H1 (cell line): Measurements from ENCODE around the genes SULF2 and ZNFX1.

DNA sequence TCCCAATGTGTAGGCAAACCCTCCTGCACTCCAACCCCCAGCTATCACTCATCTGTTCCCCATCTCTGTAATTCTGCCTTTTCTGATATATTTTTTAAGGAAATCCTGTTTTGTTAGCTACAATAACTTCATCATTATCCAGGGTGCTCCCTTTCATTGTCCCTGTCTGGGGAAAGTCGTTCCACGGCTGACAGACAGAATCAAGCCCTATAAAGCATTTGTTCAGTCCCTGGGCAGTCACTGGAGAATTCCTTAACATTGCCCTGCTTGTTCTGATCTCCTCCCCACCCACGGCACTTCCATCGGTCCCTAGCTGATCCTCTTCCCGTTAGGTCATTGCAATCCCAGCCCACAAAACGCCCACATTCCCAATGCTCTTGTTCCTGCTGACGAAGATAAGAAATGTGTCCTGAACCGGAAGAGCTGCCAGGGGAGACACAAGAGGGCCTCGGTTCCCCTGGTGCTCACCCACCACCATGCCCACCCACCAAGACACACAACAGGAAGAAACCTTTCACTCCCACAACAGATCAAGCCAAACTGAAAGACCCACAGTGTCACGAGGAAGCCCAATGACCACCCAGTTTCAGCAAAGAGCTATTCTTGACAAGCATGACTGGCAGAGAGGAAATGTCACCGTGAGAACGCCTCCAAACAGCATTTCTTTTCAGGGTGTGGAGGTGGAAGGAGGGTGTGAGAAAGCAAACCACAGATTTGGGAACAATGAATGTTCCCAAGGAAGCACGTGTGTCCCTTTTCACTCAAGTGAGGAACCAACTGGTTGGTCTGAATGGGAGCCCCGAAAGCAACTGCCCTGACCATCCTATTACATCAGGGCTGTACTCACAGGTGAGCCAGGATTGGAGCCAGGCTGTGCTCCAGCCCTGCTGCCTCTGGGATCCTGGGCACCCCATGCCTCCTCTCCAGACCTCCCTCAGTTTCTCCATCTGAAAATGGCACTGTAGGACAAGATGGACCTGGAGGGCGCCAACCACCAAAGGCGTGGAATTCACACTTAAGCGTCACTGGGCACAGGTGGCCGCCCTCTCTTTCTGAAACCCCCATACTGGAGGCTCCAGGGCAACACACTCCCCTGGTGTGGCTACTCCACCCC, 97.6 kb downstream of the ZMYND8 start:
- RRBS = no CpG with 5 or more reads among the region's 18 CpGs
CAGE:
- cytosol, long polyA plus RNA = no peak
- long polyA plus RNA = no peak
- nucleus, long polyA plus RNA = no peak

GRCh38 chr20:47357006-47357272, 440 bp upstream of the ZMYND8 start:
- RRBS = 37% methylated on average over 2 of the region's 4 CpGs
CAGE:
- cytosol, long polyA plus RNA = no peak
- long polyA plus RNA = no peak
- nucleus, long polyA plus RNA = no peak

DNA sequence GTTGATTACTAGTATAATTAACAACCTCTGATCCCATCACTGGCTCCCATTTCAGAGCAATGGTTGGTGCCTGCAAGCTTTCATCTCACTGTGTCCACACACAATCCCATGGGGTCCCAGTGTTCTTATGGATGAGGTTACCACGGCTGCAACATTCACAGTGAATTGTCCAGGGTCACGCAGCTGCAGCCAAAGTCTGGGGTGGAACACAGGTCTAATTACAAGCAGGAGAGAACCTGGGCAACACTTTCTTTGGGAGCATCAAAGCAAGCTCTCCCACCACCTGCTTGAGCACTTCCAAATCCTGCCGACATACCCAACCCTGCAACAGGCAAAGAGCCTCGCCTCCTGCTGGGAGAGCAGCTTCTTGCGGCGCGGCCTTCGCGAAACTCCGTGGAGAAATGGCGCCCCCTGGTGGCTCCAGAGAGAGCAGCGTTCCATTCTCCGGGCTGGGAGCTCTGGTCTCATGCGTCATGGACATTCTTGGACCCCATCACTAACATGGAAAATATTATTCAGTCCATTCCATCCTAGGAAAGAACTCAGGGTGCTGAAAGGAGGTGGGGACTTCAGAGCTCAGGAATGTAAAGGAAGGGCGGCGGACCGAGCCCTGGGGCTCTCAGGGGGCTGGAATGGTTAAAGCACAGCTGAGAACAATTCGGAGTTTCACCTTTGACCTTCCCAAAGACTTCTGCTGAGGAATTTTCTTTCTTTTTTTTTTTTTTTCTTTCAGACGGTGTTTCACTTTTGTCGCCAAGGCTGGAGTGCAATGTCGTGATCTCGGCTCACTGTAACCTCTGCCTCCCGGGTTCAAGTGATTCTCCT, 27.5 kb upstream of the ZMYND8 start:
- RRBS = no CpG with 5 or more reads among the region's 23 CpGs
CAGE:
- cytosol, long polyA plus RNA = no peak
- long polyA plus RNA = no peak
- nucleus, long polyA plus RNA = no peak

DNA sequence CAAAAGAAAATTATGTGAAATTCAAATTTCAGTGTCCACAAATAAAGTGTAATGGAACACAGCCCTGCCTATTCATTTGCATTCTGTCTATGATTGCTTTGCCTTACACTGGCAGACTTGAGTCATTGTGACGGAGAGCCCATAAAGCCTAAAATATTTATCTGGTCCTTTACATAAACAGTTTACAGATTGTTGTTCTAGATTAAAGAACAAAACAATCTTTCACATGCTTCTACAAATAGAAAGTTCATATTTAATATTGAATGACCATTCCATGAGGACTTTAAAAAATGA, 66.1 kb upstream of the NCOA3 start:
- RRBS = no CpG with 5 or more reads among the region's 1 CpG
CAGE:
- cytosol, long polyA plus RNA = no peak
- long polyA plus RNA = no peak
- nucleus, long polyA plus RNA = no peak

DNA sequence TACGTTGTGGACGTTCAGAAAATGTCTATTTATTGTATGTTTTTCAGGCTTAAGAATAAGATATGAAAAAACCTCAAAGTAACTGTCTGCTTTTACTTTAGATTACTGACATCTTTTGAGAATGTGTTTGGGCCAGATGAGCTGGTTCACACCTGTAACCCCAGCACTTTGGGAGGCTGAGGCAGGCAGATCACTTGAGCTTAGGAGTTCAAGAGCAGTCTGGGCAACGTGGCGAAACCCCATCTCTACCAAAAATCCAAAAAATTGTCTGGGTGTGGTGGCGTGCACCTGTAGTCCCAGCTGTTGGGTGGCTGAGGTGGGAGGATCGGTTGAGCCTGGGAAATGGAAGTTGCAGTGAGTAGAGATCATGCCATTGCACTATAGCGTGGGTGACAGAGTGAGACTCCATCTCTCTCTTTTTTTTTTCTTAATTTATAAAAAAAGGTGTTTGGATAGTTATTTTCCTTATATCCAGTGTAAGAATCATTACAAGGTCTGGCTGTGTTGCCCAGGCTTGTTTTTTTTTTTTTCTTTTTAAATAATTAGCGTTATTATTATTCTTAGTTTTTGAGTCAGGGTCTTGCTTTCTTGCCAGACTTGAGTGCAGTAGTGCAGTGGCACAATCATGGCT, 32.9 kb downstream of the NCOA3 start:
- RRBS = no CpG with 5 or more reads among the region's 8 CpGs
CAGE:
- cytosol, long polyA plus RNA = no peak
- long polyA plus RNA = no peak
- nucleus, long polyA plus RNA = no peak

DNA sequence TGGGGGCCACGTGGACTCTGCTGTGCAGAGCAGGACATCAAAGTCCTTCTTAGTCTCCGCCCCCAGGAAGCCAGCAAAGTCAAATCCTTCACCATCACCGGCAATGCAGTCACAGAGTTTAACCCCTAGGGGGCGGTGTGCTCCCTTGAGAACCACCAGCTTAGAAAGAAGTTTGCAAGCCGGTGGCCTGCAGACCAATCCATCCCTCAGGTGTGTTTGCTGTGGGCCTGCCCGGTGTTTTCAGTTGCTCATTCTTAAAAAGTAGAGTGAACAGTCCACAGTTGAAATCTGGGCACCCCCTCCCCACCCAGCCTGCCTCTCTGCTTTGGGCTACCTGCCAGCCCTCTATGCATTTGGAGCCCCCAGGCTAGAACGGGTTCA, 59.9 kb downstream of the SULF2 start:
- RRBS = 22% methylated on average over 3 of the region's 7 CpGs
CAGE:
- cytosol, long polyA plus RNA = no peak
- long polyA plus RNA = no peak
- nucleus, long polyA plus RNA = no peak

GRCh38 chr20:47742689-47742888, 42.7 kb downstream of the SULF2 start:
- RRBS = no CpG with 5 or more reads among the region's 5 CpGs
CAGE:
- cytosol, long polyA plus RNA = no peak
- long polyA plus RNA = no peak
- nucleus, long polyA plus RNA = no peak

- RRBS = 1% methylated on average over 70 of the region's 125 CpGs
CAGE:
- cytosol, long polyA plus RNA = start-site peak on the minus strand at chr20:47785419-47785526, 51 reads
- long polyA plus RNA = start-site peak on the minus strand at chr20:47785371-47785519, 23 and 26 reads in 2 replicates
- nucleus, long polyA plus RNA = start-site peak on the minus strand at chr20:47785434-47785593, 18 reads
Measured at GRCh38 chr20:47784955-47785837, at the start of gene SULF2. Gene SULF2, minus strand, starts transcription at chr20:47785481.

DNA sequence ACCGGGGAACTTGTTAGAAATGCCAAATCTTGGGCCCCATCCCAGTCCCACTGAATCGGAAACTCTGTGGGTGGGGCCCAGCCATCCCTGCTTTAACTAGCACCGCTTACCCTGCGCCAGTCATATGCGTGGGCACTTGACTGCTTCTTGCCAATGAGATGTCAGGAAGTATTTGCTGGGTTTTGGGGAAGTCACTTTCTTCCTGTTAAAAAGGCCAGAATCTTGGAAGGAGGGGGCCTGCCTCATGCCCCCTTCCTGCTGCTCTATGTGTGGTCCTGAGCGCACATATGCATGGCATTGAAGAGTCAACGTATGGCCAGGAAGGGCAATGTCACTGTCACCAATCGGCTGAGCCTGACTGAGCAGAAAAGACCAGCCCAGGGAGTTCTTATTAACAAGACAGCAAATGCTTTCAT, 11.8 kb upstream of the SULF2 start:
- RRBS = no CpG with 5 or more reads among the region's 8 CpGs
CAGE:
- cytosol, long polyA plus RNA = no peak
- long polyA plus RNA = no peak
- nucleus, long polyA plus RNA = no peak

DNA sequence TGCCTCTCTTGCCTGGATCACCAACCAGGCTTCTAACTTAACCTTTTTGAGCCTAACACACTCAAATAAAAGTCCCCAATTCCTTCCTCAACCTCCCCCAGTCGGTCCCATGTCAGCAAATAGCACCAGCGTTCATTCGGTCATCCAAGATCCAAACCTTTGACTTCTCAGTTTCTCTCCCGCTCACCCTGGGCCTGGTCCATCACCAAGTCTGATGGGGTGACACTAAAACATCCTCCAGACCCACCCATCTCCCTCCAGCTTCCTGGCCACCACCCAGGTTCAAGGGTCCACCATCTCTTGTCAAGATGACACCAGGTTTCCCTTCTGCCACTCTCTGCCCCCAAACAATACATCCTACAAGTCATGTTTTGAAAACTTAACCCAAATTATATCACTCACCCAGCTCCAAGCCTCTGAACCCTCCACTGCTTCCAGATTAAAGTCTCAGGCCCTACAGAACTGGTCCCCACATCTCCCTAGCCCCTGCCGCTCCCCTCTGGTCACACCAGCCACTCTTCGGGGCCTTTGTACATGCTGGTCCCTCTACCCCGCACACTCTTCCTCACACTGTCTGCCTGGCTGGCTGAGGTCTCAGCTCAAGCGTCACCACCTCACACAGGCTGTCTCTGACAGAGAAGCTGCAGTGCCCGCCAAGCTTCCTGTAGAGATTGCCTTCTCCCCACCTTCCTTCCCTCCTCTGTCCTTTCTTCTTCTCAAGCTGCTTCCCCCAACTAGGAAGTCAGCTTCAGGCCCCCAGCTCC, 192.6 kb downstream of the PREX1 start:
- RRBS = no CpG with 5 or more reads among the region's 9 CpGs
CAGE:
- cytosol, long polyA plus RNA = no peak
- long polyA plus RNA = no peak
- nucleus, long polyA plus RNA = no peak

DNA sequence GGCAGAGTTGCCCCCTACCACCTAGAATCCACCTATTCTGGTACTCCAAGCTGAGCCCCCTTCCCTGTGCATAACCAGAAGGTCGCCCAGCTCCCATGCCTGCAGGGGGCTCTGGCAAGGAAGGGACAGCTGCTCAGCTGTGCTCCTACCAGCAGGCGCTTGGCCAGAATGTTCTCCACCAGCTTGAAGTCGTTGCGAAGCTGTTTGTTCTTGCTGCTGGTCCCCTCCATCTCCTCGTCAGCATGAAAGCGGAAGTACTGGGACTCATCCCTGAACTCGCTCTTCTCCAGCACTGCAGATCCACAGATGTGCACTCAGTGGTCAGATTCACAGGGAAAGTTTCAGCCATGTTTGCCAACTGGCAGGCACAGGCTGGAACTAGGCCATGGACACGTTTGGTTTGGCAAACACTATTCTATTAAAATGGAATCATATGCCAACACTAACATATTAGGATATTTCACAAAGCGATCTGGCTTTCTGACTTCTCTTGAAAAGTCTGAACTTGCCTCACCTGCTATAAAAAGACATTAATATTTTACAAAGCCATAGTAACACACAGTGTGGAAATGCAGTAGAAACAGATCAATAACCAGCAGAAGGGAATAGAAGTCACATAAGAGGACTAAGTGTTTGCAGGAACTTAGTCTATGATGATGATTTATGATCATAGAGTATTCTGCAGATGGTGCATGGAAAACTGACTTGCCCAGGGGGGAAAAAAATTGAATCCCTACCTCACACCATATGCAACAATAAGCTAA, 167.8 kb downstream of the PREX1 start:
- RRBS = no CpG with 5 or more reads among the region's 9 CpGs
CAGE:
- cytosol, long polyA plus RNA = no peak
- long polyA plus RNA = no peak
- nucleus, long polyA plus RNA = no peak

- RRBS = no CpG with 5 or more reads among the region's 9 CpGs
CAGE:
- cytosol, long polyA plus RNA = no peak
- long polyA plus RNA = no peak
- nucleus, long polyA plus RNA = no peak
Measured at GRCh38 chr20:48758178-48758639, 69.6 kb downstream of the PREX1 start.

GRCh38 chr20:48764806-48765235, 63.0 kb downstream of the PREX1 start:
- RRBS = no CpG with 5 or more reads among the region's 8 CpGs
CAGE:
- cytosol, long polyA plus RNA = no peak
- long polyA plus RNA = no peak
- nucleus, long polyA plus RNA = no peak

- RRBS = no CpG with 5 or more reads among the region's 3 CpGs
CAGE:
- cytosol, long polyA plus RNA = no peak
- long polyA plus RNA = no peak
- nucleus, long polyA plus RNA = no peak
Measured at GRCh38 chr20:48776512-48776711, 51.4 kb downstream of the PREX1 start.

DNA sequence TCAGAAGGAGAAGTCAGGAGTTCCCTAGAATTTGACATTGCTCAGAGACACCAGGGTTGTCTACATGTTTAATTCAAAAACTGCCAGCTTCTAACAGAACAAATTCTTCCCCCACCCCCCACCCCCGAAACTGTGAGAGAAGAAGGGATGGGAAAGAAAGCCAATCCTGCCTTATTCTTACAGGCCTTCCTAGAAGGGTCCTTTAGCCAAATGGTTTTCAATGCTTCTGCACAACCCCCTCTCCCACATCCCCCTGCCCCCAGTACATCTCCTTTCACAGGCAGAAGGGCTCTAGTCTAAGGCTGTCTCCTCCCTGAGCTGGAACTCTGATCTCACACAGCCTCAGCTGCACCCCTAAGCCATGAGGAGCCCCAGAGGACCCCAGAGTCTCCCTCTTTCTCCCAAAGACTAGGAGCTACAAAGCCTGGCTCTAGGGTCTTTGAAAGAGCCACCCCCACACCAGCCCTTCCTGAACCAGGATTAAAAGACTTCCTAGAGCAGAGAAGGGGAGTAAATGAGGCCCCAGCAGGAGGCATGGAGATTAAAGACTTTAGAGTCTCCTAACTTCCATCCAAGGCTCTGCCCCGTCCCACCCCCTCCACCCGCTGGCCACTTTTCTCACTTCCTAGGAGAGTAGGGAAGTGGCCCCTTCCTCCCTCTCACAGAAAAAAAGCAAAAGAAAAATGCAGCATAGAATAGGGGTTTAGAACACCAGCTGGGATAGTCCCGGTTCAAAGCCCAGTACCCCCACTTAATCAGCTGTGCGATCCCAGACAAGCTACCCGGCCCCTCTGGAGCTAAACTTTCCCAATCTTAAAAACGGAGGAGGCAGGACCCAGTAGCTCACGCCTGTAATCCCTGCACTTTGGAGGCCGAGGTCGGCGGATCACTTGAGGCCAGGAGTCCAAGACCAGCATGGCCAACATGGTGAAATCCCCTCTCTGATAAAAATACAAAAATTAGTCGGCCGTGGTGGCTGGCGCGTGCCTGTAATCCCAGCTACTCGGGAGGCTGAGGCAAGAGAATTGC, 1.7 kb downstream of the PREX1 start:
- RRBS = no CpG with 5 or more reads among the region's 16 CpGs
CAGE:
- cytosol, long polyA plus RNA = no peak
- long polyA plus RNA = no peak
- nucleus, long polyA plus RNA = no peak

DNA sequence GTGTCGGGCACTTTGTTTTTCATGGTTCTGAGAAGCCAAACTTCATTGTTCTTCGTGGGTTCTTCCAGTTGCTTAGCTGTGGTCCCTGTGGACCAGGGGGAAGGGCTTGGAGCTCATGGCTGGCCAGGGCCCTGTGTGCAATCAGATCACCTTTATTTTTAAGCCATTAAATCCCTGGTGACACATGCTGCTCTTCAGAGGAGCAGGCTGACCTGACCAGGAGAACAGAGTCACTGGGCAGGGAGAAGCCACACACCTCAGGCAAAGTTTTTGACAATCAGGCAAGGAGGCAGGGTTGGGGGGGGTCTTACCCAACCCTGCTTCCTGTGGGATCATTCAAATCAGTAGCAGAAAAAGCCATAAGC, 36.9 kb upstream of the PREX1 start:
- RRBS = no CpG with 5 or more reads among the region's 2 CpGs
CAGE:
- cytosol, long polyA plus RNA = no peak
- long polyA plus RNA = no peak
- nucleus, long polyA plus RNA = no peak

DNA sequence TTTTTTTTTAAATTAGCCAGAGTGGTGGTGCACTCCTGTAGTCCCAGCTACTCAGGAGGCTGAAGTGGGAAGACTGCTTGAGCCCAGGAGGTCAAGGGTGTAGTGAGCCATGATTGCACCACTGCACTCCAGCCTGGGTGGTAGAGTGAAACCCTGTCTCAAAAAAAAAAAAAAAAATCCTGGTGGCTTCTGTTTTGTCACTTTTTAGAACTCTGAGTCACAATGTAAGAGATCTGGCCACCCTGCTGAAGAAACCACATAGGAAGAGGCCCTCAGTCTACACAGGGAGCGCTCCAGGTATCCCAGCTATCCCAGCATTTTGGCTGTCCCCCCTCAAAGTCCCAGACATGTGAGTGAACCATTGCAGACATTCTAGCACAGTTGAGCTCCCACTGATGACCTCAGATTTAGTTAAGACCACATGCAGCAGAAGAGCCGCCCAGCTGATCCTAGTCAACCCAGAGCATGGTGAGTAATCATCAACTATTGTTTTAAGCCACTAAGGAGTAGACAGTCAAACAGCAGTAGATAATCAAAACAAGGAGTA, 12.8 kb upstream of the ARFGEF2 start:
- RRBS = no CpG with 5 or more reads among the region's 2 CpGs
CAGE:
- cytosol, long polyA plus RNA = no peak
- long polyA plus RNA = no peak
- nucleus, long polyA plus RNA = no peak

DNA sequence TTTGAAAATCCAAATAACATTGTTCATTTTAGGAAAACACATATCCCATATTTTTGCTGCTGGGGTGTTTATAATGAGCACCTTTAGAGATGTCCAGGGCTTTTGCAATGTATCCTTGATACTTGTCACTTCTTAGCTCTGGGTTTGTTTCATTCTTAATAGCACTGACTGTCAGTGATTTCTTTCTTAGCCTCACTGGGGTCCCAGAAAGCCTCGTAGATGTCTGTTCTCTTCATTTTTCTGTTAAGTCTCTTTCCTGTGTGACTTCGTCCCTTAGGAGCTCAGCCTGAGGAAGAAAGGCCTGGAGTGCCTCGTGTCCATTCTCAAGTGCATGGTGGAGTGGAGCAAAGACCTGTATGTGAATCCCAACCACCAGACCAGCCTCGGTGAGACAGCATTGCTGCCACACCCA, 53.0 kb downstream of the ARFGEF2 start:
- RRBS = no CpG with 5 or more reads among the region's 4 CpGs
CAGE:
- cytosol, long polyA plus RNA = no peak
- long polyA plus RNA = no peak
- nucleus, long polyA plus RNA = no peak

- RRBS = no CpG with 5 or more reads among the region's 6 CpGs
CAGE:
- cytosol, long polyA plus RNA = no peak
- long polyA plus RNA = no peak
- nucleus, long polyA plus RNA = no peak
Measured at GRCh38 chr20:49244059-49244820, 25.0 kb downstream of the DDX27 start.

DNA sequence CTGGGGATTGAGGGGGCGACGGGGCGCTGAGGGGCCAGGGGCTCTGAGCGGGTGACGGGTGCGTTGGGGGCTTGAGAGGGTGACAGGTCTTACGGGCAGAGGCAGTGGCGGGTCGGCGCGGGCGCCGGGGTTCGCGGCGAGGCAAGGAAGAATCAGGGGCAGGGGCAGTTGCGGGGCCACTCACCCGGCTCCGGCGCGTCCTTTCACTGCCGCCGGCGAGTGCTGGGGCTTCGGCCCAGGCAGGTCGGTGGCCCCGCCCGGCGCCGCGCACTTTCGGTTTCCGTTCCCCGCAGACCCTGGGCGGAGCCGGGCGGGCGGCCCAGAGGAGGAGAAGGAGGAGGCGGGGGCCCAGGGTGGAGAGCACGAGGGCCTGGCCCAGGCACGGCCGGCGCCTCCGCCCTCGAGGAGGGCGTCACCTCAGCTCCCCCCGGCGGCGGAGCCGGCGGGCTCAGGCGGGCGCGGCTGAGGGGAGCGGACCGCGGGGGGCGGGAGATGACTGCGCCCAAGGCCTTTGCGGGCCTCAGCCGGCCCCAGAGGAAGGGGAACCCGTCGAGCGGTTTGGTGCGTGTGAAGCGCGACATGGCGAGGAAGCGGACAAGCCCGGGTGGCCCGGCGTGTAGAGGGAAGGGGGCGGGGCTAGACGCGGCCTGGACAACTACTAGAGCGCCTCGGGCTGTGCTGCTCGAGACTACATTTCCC, at the start of gene ZNFX1:
TSS of gene ZNFX1 (minus strand) at position 221 of the 699 bp plus-strand sequence.
- RRBS = 1% methylated on average over 48 of the region's 78 CpGs
CAGE:
- cytosol, long polyA plus RNA = no peak
- long polyA plus RNA = start-site peak on the minus strand centred at position 220 of the sequence, 36 bp wide, 97 and 104 reads in 2 replicates
- nucleus, long polyA plus RNA = no peak